A673 (cell line): Measurements from ENCODE around the genes EML6 and VRK2.

DNA sequence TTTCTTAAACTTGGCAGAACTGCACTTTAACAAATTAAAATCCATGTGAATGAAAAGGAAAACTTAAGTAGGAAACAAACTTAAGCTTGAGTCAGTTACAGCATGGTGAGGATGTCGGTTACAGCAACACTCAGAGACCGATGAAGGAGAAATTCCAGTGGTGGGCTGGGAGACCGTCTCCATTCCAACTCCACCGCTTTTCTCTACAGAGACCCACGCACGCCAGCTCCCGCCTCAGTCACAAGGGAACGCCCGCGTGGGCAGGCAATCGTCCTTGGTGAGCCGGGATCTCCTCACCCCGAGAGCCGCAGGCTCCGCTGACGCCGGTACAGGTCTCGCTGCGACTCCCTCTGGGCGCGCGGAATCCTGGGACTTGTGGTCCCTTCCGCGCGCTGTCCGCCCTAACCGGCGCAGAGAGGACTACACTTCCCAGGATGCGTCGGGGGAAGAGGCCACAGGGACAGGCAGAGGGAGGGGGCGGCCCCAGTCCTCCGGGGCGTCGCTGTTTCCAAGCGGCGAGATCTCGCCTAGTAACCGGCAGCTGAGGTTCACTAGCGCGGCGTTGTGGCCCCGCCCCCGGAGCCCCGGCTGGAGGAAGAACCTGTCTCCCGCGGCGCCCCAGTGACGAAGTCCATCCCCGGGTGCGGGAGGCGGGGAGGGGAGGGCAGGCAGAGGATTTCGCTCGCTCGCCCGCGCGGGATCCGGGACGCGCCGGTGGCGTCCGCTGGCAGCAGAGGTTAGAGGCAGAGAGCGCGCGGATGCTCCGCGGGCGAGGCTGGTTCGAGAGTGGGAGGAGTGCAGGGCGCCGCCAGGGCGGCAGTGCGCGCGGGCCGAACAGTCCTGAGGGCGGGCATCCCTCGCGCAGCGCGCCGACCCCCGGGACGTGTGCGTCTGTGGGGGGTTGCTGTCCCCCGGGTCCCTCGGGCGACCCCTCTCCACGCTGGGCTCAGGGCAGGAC lies at the start of gene EML6:
EML6 (plus strand) TSS at position 621 of the 958 bp plus-strand sequence.
- PRO-cap, result bidirectional peak, plus-strand start at position 746 of the sequence, minus-strand start at position 319 of the sequence

- PRO-cap, result no peak
These were observed 1.2 kb downstream of the EML6 start for GRCh38 chr2:54724441-54725256.

DNA sequence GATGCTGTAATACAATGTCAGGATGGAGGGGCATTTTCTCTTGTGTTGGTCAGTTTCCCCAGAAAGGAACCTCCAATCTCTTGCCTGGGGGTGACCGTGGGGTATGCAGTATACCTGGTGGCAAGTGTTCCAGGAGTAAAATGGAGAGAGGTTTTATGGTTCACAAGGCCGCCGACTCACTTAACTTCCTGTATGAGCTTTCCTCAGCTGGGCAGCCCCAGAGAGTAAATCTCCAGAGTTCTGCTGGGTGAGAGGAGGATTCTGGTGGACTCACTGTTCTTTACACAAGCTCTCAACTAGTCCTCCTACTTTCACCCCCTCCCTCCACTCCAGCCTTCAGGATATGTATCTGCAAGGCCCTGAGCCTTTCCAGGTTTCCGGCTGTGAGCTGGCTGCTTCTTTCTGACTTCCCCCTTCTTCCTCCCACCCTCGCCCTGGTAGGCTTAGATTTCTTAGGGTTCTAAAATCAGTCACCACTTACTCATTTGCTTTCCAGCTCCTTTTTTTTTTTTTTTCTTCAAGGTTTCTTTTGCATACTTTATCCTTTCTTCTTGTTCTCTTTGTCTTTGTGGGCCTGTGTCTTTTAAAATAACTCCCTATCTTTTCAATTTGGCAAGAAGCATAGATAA lies 34.0 kb downstream of the EML6 start:
- PRO-cap, result no peak

DNA sequence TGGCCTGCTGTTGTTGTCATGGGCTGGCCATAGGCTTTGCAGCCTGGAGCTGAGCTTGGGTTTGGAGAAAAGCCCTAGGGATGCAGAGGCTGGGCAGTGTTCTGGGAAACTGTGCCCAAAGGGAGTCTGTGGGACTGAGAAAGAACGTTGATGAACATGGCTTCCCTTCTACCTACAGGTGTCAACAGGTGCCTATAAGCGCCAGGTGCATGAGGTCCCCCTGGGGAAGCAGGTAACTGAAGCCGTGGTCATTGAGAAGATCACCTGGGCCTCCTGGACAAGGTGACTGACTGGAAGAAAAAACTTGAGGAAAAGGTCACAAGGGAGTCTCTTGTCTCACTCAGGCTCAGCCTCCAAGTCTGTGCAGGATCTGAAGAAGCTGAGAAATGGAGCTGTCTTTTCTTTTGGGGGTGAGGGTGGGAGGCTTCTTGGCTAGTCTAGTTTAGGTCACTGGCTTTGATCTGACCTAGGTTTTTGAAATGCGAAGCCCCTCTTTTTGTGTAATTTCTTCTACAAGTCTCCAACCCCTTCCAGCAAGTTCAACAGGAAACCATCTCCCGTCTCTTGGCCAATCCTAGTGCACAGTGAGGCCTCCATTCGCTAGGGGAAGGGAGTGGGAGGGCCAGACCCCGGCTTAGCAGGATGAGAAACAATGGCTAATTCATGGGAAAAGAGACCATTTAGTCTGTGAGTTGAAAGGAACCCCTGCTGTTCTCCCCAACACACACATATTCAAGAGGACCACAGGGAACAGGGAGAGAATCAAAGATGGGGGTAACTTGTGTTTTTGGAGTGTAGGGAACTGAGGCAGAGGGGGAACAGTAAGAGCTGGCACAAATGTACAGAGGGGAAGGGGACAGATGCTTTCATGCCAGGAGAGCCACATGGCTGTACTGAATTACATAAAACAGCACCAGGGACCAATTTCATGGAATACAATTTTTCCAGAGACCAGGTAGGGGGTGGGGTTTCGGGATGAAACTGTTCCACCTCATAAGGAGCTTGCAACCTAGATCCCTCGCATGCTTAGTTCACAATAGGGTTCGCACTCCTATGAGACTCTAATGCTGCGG lies 83.1 kb downstream of the RTN4 start:
- PRO-cap, result no peak

DNA sequence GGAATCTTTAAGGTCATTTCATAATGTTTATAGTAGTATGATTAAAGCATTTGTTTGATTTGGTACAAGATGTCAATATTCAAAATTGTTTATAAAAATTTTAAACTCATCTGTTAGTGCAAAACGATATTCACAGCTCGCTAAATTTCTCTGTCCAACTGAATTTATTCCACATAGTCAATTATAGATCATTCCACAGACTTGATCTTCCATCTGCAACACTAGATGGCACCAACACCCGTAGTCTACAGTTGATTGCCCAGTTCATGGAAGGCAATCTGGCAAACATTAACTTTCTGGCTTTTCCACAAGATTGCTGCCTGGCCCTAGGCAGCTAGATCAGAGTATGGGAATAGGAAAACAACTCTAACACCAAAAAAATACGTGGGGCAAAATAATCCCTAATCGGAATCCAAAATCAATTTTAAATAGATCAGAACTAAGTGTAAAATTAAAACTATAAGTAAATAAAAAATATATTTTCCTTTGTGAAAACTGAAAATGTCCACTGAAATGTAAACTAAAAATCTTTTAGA lies 35.3 kb downstream of the RTN4 start:
- PRO-cap, result no peak

DNA sequence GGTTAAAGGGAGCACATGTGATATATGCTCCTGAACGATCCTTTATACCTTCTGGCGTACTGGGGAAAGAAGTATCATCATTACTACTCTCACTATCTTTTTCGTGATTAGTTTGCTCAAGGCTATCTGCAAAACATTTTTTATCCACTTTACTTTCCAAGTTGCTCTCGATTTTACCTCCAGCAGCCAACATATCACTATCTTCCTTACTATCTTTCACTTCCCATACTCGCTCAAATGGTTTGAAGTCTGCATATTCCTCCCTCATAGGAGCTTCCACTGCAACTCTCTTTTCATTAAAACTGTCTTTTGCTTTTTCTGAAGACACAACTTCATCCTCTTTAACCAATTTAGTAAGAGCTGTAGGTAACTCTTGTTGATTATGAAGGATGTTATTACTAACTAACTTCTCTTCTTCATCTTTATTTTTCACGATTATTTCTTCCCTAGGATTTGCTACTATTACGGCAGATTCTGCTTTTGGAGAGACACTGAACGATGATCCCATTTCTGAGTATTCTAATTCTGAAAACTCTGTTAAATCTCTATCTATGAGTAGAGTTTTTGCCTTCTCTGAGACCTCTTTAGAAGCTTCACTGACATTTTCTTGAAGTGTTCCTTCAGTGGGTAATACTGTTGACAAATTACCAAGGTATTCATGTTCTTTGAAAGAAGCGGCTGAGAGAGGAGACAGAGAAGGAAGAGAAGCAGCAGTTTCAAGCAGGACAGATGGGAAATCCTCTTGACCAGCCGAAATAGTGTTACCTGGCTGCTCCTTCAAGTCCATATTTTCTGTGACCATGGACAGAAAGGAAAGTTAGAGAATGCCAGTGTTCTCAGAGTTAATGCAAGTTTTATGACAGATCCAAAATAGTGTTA lies 23.3 kb downstream of the RTN4 start:
- PRO-cap, result no peak

DNA sequence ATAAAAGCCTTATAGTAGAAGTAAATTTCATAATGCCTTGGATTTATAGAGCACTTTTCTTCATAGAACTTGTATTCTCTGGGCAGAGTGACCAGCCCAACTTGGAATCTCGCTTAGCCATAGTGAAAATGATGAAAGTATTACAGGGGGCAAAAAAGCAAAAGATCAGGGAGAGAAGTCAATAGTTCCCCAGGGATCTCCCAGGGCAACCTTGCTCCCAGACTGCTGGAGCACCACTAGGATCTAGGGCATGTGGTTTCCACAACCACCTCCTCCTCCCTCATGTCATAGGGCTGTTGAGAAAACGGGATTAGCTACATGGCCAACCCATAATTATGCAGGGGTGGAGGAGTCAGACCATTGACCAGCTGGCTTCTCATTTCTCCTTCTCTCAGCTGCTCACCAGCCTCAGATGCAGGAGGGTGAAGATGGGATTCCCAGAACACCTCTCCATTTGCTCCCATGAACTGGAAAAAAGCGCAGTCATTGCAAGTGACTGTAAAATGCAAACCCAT lies 69.3 kb upstream of the RTN4 start:
- PRO-cap, result no peak

DNA sequence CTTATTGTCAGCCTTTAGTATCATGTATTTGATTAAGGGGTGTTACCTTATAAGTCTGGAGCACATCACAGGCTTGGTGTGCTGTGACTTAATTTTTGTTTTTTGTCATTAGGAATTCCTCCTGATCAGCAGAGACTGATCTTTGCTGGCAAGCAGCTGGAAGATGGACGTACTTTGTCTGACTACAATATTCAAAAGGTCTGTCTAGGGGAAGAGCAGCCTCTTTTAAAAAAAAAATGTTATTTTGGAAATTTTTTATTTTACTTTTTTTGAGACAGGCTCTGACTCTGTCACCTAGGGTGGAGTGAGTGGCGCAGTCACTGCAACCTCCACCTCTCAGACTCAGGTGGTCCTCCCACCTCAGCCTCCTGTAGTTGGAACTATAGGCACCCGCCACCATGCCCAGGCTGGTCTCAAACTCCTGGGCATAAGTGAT lies 1.5 kb downstream of the RPS27A start:
- PRO-cap, result no peak

GRCh38 chr2:55519359-55519521 lies 278 bp upstream of the CFAP36 start:
- PRO-cap, result bidirectional peak, plus-strand start at chr2:55519598, minus-strand start at chr2:55519420

DNA sequence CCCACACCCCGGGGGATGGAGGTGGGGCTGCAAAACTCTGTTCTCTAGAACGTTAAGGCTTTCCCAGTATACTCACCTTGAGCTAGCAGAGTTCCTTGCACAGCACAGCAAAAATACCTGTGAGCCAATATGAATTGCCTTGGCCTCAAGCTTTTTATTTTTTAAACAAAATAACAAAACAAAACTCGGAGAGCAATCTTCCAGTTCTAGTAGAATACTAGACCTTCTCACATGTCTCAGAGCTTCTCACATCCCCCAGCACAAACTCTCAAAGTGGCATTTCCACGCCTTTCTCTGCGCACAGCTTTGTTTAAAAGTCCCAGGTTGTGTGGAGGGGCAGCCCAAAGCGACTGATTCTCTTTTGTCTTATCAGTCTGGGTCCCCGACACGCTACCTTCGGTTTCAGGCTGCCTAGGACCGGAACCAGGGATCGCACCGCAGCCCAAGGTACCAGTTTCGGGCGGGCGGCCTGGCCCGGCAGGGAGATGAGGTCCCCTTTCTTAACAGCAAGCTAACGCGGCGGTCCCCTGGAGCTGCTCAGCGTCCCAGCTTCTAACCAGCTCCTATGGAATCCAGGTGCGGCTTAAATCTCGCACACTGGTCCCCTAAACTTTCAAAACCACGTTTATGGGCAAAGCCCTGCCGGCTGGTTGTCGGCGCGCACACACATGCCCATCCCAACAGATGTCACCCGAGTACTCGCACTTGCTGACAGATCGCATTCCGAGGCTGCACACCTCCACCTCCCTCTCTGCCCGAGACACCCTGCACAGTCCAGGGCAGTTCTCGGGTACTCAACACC lies 558 bp downstream of the EFEMP1 start:
- PRO-cap, result no peak

DNA sequence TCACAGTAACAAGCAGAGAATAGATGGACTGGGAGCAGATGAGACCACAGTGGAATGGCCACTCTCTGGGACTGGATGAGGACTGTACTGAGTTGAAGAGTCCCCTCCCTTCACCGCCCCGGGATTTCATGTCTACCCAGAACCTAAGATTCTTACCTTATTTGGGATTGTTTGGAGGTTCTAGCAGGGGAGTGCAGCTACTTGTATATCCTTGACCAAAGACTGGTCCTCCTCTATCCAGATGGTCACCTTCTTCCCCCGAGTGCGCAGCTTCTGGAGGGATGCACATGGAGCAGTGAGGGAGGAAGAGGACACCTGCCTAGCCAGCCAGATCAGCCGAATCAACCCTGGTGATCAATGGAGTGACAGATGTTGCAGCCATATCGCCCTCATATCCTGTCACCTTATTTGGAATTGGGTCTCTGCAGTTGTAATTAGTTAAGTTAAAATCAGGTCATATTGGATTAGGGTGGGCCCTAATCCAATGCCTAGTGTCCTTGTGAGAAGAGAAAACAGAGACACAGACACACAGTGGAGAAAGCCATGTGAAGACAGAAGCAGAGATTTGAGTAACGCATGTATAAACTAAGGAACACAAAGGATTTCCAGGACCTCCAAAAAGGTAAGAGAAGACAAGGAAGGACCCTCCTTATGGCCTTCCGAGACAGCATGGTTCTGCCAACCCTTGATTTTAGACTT lies 28.2 kb upstream of the EFEMP1 start:
- PRO-cap, result no peak

- PRO-cap, result unidirectional peak, plus-strand start at chr2:57760067
These were observed 286.6 kb upstream of the VRK2 start for GRCh38 chr2:57759879-57760460.

DNA sequence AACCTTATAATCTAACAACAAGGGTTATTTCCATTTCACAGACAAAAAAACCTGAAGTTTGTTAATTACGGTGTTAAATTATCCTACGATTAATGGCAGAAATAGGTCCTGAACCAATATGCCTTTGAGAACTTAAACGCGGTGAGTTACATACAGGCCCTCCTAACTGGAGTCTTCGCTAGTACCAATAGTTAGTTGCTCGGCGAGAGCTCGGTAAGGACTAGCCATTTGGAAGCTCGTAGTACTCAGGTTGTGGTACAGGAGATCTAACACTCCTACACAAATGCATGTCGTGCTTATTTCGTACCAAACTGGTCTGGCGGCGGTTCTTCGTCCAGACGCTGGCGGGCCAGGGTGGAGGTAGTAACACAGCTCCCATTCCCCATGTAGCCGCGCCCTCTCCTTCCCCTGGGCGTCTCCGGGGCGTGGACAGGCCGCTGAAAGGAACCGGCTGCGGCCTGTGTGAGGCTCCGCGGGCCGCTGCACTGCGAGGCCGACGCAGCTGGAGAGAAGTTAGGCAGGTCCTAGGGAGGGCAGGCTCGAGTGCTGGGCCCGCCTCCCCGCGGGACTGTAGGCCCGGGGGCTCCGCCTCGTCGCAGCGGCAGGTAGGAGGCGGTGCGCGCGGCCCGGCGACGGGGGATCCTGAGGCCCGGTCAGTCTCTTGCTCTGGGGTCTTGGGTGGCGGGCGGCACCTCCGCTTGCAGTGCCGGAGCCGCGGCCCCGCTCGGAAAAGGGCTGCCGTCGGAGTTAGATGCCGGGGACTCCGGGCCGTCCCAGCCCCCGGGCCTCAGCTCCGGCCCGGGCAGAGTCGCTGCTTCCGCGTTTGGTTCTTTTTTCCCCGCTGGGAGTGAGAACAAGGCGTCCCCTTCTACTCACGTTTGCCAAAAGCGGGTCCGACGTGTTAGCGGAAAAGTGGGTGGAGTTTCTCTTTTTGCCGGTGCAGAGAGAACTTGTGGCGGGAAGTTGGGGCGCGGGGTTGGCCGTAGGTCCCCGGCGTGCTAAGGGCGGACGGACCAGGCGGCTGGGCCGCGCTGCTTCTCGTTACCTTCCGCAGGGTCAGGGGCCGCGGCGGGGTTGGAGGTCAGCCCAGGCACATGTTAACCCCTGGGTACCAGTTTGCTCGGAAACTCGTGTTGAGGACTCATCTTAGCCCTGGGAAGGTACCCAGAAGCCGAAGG lies at the start of gene VRK2:
VRK2 (plus strand) TSS at position 590 of the 1,178 bp plus-strand sequence.
- PRO-cap, result bidirectional peak, plus-strand start at position 242 of the sequence, minus-strand start at position 189 of the sequence; bidirectional peak, plus-strand start at position 485 of the sequence, minus-strand start at position 487 of the sequence; bidirectional peak, plus-strand start at position 961 of the sequence, minus-strand start at position 825 of the sequence

DNA sequence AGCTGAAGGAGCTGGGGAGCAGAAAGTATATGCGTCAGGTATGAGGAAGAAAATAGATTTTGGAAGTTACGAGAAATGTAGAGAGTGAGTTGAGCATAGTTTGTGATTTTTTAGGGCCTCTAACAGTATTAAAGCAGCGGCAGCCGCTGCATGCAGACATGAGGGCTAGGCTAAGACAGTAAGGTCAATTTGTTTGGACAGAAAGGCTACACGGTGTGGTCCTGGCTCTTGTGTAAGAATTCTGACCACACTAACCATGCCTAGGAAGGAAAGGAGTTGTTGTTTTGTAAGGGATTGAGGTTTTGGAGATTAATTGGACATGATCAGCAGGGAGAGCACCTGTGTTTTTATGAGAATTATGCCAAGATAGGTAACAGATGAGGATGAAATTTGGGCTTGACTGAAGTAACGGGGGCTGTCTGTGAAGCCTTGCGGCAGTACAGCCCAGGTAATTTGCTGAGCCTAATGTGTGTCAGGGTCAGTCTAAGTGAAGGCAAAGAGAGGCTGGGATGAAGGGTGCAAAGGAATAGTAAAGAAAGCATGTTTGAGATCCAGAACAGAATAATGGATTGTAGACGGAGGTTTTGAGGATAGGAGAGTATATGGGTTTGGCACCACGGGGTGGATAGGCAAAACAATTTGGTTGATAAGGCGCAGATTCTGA lies 68.9 kb downstream of the VRK2 start:
- PRO-cap, result no peak

- PRO-cap, result no peak
These were observed 709.6 kb upstream of the FANCL start for GRCh38 chr2:58950742-58951131.

- PRO-cap, result no peak
These were observed 520.2 kb downstream of the BCL11A start for GRCh38 chr2:60033320-60033659.

DNA sequence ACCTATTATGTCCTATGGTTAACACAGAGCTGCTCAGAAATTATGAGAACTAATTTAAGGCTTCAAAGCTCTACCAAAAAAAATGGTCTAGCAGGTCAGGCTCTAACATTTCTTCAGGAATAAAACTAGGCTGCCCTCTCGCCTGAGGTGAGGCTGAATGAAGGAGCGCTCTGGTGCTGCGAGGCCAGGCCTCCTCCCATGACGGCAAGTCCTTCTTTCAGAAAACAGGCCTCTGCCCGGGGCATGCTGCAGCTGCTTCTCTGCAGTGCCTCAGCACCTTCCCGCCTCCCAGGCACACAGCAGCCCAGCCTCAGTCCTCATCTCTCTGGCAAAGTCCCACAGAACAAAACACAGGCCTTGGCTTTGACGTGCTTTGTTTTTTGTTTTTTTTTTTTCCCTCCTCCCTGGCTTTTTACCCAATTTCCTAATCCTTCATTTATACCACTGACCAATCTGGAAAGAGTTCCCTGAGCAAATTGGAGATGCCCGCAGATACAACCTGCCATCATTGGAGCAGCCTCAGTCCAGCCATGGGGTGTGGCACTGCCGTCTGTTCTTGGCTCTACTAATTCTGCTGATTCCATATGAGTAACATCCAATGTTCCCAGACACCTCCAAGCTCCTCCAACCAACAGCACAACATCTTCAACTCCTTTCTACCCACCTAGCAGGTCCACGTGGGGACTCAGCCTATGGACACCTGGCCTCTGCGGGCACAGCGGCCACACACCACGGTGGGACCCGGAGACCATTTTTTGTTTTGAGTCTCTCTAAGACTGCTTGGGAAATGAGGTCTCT lies 74.7 kb downstream of the BCL11A start:
- PRO-cap, result no peak

- PRO-cap, result no peak
These were observed 7.6 kb downstream of the BCL11A start for GRCh38 chr2:60545673-60546437.

DNA sequence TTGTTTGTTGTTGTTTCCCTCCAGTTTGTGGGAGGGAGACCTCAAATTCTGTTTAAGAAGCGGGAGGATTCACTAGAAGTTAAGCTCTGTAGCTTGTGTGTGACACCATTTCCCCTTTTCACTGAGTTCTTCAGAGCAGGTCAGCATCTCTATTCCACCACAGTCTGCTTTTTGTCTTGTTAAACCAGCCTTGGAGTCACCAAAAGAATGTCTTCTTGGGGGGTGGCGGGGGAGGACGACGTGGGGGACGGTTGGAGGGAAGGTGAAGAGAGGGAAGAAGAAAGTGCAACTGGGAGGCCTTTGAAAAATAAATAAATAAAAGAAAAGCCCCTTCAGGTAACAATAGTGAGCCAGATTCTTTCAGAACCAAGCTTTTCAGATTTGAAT lies 2.4 kb upstream of the BCL11A start:
- PRO-cap, result no peak

- PRO-cap, result no peak
These were observed 45.4 kb upstream of the PAPOLG start for GRCh38 chr2:60710533-60711269.